PC-3 (cell line): ENCODE measurements around a stretch of chr11.

- RAMPAGE, long total RNA = no peak
Observed at GRCh38 chr11:72635649-72636411, 38.4 kb downstream of the PDE2A start.

GRCh38 chr11:72669873-72670548 is 4.2 kb downstream of the PDE2A start:
- RAMPAGE, long total RNA = no peak

DNA sequence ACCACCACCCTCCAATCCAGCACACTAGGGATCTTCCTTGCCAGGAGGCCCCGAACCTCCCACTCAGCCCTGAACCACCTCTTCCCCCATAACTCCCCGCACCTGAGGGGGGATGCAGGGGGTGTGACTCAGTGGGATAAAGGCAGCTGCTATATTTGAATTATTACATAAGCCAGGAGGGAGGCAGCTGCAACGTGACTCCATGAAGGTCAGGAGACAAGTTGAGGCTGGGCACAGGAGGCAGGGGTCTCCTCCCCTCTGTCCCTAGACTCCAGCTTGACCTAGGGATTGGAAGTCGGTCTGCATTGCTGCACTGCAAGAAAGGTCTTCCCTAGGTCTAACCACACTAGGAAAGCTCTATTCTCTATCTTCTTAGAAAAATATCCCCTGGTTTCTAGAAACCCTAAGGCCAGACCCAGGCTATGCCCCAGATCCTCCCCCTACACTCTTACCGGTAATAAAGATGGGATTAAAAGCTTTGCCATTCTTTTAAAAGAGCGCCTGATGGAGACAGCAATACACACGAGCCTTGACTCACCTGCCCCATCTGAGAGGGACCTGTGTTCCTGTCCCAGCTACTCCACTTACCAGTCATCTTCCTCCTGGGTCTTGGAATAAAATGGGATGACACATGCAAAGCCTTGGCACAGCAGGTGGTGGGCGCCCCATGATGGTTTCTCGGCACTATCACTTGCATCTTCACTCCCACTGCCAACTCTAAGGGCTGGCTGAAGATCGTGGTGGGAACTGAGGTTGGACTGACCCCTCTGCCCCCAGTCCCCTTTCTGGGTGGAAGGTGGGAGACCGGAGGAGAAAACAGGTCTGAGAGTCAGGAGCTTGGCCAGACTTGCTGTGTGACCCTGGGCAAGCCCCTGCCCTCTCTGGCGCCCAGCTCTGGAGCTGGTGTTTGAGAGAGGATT is 6.0 kb upstream of the PDE2A start:
- RAMPAGE, long total RNA = no peak

GRCh38 chr11:72682528-72683533 is 8.6 kb upstream of the PDE2A start:
- RAMPAGE, long total RNA = no peak

GRCh38 chr11:72695508-72696159 is 21.4 kb upstream of the PDE2A start:
- RAMPAGE, long total RNA = no peak

DNA sequence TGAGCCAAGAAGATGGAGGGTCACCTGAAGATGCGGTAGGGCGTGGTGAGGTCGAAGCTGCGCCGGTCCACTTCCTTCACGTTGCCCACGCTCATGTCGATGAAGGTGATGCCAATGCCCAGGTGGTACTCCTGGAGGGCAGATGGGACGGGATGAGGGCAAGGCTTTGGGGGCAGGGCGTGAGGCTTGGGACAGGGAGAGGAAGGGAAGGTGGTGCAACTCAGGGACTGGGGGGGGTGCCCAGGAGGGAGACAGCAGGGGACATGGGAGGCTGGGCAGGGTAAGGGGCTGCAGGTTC is 35.6 kb upstream of the PDE2A start:
- RAMPAGE, long total RNA = no peak

- RAMPAGE, long total RNA = no peak
Observed at GRCh38 chr11:72741831-72742365, 10.3 kb downstream of the ARAP1 start.

DNA sequence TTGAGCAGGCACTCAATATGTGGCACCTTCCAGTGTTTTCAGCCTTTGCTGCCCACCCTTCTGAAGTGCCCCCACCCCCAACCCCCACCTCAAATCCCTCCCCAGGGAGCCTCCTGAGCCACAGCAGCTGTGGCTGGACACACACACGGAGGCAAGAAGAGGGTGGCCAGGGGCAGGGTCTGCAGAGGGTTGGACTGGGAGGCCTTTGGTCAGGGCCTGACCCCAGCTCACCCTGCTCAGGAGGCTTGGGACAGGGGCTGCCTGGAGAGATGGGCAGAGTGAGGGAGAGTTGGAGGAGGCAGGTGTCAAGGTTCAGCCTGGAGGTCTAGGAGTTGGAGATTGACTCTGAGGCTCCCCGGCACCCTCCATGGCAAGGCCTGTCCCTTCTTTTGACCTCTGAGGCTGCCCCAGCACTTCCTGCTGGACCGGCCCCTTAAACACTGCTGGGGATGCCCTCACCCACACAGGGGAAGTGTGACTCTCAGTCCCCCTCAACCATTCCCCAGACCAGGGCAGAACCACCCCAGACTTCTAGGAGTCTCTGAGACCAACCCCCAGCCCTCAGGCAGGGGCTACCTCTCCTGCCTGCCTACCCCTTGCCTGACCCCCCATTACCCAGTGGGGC is 8.8 kb downstream of the ARAP1 start:
- RAMPAGE, long total RNA = no peak

- RAMPAGE, long total RNA = no peak
Observed at GRCh38 chr11:72743920-72744337, 8.3 kb downstream of the ARAP1 start.

DNA sequence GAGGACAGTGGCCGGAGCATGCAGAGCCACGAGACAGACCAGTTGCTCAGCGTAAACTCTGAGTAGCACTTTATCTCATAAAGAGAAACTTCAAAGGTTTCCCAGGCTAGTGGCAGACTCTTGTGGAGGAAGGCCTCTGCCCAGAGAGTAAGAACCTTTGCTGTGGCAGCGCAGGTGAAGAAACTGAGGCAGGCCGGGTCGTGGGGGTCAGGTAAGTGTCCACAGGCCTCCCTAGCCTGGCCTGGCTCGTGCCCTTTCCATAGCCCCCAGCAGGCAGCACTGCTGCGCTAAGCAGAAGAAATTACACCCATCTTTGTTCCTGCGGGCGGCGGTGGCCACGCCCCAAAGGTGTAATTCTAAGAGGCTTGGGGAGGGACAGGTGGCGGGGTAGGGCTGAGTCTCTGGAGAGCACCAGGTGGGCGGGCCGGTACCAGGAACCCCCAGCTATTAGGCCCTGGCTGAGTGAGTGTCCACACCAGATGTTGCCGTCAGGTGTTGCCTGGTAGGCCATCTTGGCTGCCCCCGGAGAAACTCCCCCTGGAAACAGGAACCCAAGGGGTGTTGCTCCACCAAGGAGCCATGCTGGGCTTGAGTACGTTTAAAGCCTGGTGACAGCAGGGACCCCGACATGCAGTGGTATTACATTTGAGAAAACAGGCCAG is 12.2 kb upstream of the ARAP1 start:
- RAMPAGE, long total RNA = no peak

- RAMPAGE, long total RNA = no peak
Observed at GRCh38 chr11:72773204-72774146, 20.4 kb downstream of the STARD10 start.

- RAMPAGE, long total RNA = no peak
Observed at GRCh38 chr11:72780913-72781430, 12.9 kb downstream of the STARD10 start.

DNA sequence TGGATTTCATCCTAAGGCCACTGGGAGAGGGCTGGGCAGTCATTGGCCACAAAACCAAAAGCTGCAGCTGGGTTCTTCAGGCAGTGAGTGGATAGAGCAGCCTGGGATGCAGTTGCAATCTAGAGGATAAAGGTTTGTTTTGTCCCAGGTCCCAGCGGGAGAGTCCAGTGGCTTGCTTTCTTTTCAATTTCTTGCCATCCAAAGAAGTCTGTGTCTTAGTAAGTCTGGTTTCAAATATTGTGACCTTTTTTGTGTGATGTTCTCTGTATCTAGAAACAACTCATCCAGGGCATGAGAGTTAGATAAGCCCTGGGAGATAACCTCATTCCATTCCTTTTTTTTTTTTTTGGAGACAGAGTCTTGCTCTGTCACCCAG is 20.0 kb downstream of the ATG16L2 start:
- RAMPAGE, long total RNA = no peak

DNA sequence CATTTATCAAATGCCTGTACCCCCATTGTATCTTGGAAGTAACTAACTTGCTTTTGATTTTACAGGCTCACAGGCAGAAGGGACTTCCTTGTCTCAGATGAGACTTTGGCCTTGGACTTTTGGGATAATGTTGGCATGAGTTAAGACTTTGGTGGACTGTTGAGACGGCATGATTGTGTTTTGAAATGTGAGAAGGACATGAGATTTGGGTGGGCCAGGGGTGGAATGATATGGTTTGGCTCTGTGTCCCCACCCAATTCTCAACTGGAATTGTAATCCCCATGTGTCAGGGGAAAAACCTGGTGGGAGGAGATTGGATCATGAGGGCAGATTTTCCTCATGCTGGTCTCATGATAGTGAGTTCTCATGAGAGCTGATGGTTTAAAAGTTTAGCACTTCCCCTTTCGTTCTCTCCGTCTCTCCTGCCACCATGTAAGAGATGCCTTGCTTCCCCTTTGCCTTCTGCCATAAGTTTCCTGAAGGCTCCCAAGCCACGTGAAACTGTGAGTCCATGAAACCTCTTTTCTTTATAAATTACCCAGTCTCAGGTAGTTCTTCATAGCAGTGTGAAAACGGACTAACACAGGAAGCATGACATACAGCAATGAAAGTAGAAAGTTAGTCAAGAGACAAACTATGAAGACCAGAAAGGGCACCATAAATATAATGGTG is 113.5 kb downstream of the FCHSD2 start:
- RAMPAGE, long total RNA = no peak

DNA sequence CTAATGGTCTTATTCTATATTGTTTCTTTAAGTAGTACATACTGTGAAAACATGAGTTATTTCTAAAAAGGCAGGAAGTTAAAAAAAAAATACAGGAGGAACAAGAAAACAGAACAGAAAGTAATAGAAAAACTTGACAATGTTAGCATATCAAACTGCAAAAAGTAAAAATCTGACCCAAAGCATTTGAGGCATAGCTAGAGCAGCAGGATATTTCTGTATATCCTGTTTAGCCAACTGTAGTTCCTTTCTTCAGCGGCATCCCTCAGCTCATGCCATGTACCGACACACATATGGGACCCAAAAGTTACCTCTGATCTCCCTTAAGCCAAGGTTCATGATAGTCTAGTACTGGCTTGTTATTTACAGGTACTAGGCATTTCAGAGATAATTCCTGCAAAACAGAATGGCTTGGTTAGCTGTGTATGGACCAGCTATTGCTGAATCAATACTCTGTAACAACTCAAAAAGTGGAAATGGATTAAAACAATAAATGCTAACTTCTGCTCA is 94.1 kb downstream of the FCHSD2 start:
- RAMPAGE, long total RNA = no peak

DNA sequence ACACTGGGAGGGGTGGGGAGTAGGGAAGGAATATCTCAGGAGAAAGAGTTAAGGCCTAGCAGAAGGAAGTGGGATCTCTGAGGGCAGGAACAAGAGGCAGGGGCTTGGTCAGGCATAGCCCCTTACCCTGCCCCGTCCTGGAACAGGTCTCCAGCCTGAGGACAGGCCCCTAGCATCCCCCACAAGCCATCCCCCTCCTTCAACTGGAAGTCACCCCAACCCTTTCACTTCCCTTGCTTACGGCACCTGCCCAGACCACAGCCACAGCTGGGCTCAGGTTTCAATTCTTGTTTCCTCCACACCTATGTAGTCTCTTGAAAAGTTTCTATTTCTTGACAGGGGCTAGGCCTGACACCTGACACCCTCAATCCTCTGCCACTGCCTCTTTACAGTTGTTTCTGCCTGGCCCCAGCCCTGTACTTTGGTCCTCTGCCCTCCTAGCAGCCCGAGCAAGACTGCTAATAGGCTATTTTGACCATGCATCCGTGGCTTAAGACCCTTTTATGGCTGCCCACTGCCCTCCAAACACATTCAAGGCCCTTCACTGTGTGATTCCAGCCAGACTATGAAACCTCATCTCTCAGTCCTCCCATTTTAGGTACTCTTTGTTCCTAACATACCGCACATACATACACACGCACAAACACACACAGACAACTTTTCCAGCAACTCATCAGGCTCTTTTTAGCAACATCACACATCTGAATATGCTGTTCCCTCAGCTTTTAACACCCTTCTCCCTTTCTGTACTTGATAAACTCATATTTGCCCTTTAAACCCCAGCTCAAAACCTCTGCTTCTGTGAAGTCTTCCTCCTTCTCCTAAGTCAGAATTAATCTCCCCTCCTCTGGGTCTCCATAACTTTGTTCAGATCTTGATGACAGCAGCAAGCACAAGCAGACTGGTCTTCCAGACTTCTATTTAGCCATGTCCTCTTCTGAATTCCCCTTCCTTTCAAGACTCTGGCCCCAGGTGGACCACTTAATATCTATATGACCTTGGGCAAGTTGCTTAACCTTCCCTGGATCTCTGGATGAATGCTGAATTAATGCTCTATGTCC is 11.0 kb upstream of the FCHSD2 start:
- RAMPAGE, long total RNA = no peak

- RAMPAGE, long total RNA = no peak
Observed at GRCh38 chr11:73158210-73158950, 16.3 kb upstream of the FCHSD2 start.

- RAMPAGE, long total RNA = no peak
Observed at GRCh38 chr11:73378898-73380055, 3.1 kb downstream of the RELT start.

DNA sequence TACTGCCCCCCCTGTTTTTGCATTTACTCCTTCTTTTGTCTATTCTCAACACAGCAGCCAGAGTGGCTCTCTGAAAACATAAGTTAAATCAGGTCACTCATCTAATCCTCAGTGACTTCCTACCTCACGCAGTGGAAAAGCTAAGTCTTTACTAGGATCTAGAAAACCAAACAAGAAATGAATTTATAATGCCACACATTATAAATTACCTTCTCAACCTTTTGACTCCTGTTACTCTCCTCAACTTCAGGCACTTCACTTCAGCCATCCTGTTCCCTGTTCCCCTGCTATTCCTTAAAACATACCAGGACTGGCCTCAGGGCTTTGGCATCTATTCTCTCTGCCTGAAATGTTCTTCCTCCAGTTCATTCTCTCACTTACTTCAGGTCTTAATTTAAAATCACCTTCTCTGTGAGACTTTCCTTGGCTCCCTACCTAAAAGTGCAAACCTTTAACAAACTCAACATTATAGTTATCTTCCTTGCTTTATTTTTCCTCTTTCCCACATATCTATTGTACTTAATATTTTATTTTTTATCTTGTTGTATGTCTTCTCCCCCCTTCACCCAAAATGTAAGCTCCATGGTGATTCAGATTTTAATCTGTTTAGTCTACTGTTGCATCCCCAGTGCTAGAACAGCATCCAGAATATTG is 107.5 kb downstream of the FAM168A start:
- RAMPAGE, long total RNA = no peak

DNA sequence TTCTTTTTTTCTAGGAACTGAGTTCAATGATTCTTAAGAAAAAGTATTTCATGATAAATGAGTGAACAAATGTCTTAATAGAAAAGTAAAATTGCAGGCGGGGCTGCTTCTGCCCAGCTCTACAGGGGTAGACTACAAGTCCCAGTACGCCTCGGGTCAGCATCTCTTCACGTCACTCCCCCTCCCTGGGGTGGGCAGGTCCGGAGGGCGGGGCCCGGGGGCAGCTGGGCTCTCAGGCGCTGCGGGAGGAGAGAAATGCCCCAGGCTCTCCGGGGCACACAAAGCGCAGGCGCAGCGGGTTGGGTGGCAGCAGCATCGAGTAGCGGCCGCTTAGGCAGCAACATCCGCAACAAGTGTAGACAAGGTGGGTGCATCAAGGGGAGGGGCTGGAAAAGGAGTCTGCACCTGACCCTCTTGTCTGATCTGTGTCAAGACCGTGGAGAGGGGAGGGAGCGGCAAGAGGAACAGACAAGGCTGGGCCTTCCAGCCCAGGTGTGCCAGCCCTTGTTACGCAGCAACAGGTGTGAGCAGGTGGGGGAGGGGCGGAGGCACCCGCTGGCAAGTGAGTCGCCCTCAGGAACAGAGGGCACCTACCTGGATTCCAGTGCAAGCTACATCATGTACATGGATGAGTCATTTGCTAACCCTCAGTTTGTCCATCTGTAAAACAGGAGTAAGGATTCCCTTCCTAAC is 1.1 kb downstream of the PLEKHB1 start:
- RAMPAGE, long total RNA = no peak